Heart (tissue), 3 donors: ENCODE measurements around a stretch of chr7.

DNA sequence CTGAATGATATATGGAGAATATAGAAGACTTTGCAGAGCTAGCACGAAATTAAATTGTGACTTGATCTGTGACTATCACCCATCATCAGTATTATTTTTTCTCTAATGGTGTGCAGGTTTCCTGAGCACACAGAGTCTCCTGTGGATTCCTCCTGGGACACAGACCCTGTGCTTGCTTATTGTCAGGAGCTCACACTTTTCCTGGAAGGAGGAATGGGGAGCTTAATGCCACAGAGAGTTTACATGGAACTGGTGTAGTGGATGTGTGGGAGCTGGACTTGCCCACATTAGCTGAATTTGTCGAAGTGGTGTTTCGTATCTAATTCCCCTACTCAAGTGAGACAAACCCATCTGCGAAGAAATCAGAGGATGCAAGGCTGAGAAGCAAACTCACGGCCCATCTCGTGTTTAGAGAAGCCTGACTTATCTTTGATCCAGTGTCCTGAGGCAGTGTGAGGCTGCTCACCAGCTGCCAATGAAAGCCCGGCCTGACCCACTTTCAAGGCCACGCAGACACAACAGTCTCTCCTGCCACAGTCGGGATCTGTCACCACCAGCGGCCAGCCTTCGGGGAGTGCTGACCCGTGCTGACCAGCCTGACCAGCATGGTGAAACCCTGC is 7.6 kb upstream of the DNAJB6 start:
- RAMPAGE, long total RNA, 2 experiments: no peak in any of the 2 experiments

- RAMPAGE, long total RNA, 2 experiments: no peak in any of the 2 experiments
These were observed 1.2 kb downstream of the DNAJB6 start for GRCh38 chr7:157337816-157338510.

GRCh38 chr7:157352309-157352769 is 15.5 kb downstream of the DNAJB6 start:
- RAMPAGE, long total RNA, 2 experiments: no peak in any of the 2 experiments

GRCh38 chr7:157365109-157365790 is 28.4 kb downstream of the DNAJB6 start:
- RAMPAGE, long total RNA, 2 experiments: no peak in any of the 2 experiments

- RAMPAGE, long total RNA, 2 experiments: no peak in any of the 2 experiments
These were observed 32.3 kb downstream of the DNAJB6 start for GRCh38 chr7:157368939-157369748.

GRCh38 chr7:157375472-157375996 is 38.7 kb downstream of the DNAJB6 start:
- RAMPAGE, long total RNA, 2 experiments: no peak in any of the 2 experiments

DNA sequence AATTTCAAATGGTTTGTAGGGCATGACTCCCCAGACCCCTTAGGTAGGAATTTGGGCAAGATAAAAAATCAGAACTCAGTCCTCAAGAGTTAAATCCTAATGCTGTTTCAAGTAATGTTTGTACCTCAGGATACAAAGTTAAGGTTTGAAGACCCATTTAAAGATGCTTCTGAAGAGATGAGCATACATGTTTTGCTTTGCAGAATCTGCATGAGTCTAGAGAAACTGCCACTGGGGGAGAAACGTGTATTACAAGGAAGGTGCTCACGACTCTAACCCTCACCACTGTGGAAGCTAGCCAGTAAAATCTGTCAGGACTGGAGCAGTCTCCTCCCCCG is 40.4 kb downstream of the DNAJB6 start:
- RAMPAGE, long total RNA, 2 experiments: no peak in any of the 2 experiments

- RAMPAGE, long total RNA, 2 experiments: no peak in any of the 2 experiments
These were observed 72.9 kb downstream of the DNAJB6 start for GRCh38 chr7:157409654-157410191.

DNA sequence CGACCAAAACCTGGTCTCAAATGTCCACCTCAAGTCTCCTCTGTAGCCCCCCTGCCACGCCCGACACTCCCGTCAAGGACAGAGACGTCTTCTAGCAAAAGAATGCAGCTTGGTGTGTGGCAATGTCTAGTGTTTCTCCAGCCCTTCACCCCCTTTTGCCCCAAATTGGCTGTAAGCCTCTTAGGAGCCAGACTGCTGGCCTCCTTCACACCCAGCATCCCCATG is 305.1 kb downstream of the DNAJB6 start:
- RAMPAGE, long total RNA, 2 experiments: no peak in any of the 2 experiments

GRCh38 chr7:157853763-157854049 is 516.9 kb downstream of the DNAJB6 start:
- RAMPAGE, long total RNA, 2 experiments: no peak in any of the 2 experiments

GRCh38 chr7:157891045-157891427 is 554.2 kb downstream of the DNAJB6 start:
- RAMPAGE, long total RNA, 2 experiments: no peak in any of the 2 experiments

GRCh38 chr7:158011888-158012387 is 575.7 kb downstream of the PTPRN2 start:
- RAMPAGE, long total RNA, 2 experiments: no peak in any of the 2 experiments

GRCh38 chr7:158016395-158016868 is 571.2 kb downstream of the PTPRN2 start:
- RAMPAGE, long total RNA, 2 experiments: no peak in any of the 2 experiments

DNA sequence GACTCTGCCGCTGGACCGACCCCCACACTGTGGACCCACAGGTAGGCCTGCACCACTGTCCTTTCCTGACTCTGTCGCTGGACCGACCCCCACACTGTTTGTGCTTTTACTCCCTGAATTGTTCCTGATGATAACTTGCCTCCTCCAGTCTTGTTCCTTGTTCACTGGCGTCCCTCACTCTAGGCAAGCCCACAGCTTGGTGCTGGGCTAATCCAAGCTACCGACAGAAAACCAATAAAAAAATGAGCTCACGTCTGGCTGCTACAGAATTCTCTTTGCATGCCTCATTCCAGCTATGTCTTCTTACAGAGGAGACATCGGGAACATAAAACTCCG is 494.3 kb downstream of the PTPRN2 start:
- RAMPAGE, long total RNA, 2 experiments: no peak in any of the 2 experiments

- RAMPAGE, long total RNA, 2 experiments: no peak in any of the 2 experiments
These were observed 239.2 kb downstream of the PTPRN2 start for GRCh38 chr7:158348533-158348732.

DNA sequence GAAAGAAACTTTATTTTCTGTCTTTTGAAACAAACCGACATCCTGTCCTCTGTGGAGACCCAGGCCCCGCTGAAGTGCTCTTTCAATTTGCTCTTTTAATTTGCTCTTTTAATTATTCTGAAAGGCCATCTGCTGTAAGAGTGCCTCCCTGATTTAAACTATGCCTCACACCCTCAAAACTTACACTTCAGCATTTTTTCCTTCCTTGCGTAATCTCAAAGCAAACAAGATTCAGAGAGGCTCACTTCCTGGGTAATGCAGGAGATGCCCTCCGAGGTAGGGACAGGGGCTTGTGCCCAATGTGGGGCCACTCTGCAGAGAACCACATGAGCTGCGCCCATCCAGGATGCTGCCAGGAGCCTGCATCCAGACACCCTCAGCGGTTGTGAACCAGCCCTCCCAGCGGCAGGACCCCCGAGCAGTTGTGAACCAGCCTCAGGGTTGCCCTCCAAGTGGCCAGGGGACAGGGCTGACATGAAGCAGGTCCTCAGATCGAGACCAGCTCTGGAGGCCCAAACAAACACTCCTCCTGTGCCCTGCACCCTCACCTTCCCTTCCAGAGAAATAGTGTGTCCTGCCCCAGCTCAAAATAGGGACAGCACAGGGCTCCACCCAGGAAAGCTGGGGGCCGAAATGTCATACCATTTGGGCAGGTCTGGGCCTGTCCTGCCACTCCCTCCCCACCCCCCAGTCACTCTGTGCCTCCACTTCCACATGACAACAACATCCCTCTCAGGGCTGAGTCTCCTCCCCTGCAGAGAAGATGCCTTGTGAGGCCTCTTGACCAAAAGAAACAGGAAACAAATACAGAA is 190.4 kb downstream of the PTPRN2 start:
- RAMPAGE, long total RNA, 2 experiments: no peak in any of the 2 experiments

DNA sequence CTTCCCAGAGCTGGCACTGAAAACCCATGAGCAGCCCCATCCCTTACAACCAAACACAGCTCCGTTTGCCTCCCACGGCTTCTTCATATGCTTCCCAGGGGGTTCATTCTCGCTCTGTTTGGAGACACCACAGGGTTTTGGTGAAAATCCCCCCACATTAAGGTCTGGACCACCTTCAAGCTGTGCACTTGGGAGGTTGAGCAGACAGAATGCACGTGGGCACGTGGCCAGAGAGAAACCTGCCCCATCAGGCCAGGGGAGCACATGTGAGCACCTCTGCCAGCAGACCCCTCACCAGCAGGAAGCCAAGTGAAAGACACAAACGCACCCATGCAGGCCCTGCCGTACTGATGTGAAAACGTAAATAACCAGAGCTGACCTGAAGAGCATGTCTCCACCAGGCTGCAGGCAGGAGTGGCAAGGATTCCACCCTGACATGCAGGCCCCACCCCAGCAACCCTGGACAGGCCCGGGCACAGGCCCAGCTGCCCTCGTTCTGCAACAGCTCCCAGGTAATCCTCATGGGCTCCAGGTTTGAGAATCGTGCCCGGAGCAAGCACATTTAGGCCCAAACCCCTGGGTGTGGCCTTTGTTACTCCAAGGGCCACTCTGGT is 184.6 kb downstream of the PTPRN2 start:
- RAMPAGE, long total RNA, 2 experiments: no peak in any of the 2 experiments

GRCh38 chr7:158757048-158757789 is 52.6 kb upstream of the NCAPG2 start:
- RAMPAGE, long total RNA, 2 experiments: no peak in any of the 2 experiments

DNA sequence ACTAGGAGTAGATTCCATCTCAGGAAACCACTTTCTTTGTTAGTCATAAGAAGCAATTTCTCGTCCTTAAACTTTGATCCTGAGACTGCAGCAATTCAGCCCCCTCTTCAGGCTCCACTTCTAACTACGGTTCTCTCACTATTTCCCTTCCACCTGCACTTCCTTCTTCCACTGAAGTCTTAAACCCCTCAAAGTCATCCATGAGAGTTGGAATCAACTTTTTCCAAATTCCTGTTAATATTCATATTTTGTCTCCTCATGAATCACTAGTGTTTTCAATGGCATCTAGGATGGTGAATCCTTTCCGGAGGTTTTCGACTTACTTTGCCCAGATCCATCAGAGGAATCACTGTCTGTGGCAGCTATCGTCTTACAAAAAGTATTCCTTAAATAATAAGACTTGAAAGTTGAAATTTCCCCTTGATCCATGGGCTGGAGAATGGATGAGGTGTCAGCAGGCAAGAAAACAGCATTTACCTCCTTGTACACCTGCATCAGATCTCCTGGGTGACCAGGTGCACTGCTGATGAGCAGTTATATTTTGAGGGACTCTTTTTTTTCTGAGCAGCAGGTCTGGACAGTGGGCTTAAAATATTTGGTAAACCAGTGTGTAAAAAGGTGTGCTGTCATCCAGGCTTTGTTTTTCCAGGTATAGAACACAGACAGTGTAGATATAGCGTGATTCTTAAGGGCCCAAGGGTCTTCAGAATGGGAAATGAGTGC is 53.6 kb downstream of the ESYT2 start:
- RAMPAGE, long total RNA, 2 experiments: no peak in any of the 2 experiments

DNA sequence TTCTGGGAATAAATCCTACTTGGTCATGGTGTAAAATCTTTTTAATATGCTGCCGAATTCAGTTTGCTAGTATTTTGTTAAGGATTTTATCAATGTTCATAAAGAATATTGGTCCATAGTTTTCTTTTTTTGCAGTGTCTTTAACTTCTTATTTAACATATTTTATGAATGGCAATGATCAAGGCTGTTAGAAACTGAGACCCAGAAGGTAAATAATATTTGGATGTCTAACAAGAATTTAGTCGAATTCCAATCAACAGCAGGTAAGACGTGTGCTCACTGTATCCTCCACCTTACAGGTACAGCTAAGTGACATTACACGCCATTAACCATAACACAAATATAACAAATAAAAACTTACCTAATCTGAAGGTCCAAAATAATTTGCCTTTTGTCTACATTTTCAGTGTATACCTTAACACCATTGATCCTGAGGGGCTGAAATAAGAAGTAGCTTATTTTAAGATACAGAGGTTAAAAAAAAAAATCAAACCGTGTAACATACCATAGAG is 36.0 kb downstream of the ESYT2 start:
- RAMPAGE, long total RNA, 2 experiments: no peak in any of the 2 experiments